Peritoneum (tissue), 1 donor: ENCODE measurements around a stretch of chr5.

- PRO-cap, result no peak
These were observed 25.6 kb downstream of the TRIO start for GRCh38 chr5:14168385-14169562.

GRCh38 chr5:14186081-14186507 is 43.0 kb downstream of the TRIO start:
- PRO-cap, result no peak

DNA sequence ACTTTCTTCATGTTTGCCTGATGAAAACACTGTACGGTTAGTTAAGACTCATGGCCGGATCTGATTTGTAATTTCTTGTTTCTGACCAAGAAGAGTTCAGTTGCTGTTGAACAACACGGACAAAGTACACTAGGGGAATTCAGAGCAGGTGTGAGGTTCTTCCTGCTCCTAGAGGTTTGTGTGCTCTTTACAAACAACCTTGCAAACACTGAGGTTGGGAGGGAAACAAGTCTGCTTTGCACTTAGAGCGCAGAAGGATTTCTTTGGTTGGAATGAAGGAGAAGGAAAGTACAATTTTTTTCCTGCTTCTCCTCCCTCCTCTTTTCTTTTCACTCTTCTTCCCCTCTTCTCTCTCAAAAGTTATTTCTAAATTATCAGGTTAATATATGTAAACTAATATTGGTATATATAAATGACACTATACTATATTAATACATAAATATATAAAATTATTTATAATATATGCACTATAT is 69.8 kb downstream of the TRIO start:
- PRO-cap, result no peak

DNA sequence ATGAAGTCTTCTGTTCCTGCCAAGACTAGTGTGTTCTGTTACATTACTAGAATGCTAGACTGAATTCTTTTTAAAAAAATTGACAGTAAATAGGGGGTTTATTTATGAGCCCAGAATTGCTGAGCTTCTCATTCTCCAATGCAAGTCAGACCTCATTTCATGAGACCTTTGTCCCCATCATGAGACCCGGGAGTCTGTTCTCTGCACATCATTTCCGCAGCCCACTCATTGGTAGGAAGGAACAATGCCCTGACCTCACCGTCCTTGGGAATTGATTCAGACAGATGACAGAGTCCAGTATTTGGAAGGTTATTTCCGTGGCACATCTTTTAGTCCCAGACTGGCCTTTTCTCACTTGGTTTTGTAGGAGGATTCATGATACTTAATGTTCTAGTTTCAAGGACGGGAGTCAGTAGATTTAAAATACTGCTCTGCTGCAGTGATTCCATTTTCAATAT is 173.7 kb upstream of the OTULINL start:
- PRO-cap, result no peak

DNA sequence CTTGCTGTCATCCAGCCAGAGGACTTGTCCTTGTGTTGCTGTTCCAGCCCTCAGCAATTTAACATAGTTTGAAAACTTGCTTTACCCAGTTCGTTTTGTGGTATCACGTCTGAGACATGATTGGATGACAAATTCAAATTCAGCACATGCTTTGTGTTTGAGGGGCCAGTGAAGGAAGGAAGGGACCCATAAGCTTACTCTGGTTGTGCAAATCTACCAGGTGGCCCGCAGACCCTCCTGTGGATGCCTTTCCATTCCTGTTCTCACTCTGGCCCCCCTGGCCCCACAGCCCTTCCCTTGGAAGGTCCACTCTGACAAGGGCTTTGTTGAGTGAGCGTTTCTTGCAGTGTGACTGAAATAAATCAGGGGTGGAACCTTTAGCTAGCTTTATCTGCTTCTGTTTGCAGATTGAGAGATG is 19.8 kb downstream of the OTULIN start:
- PRO-cap, result no peak

DNA sequence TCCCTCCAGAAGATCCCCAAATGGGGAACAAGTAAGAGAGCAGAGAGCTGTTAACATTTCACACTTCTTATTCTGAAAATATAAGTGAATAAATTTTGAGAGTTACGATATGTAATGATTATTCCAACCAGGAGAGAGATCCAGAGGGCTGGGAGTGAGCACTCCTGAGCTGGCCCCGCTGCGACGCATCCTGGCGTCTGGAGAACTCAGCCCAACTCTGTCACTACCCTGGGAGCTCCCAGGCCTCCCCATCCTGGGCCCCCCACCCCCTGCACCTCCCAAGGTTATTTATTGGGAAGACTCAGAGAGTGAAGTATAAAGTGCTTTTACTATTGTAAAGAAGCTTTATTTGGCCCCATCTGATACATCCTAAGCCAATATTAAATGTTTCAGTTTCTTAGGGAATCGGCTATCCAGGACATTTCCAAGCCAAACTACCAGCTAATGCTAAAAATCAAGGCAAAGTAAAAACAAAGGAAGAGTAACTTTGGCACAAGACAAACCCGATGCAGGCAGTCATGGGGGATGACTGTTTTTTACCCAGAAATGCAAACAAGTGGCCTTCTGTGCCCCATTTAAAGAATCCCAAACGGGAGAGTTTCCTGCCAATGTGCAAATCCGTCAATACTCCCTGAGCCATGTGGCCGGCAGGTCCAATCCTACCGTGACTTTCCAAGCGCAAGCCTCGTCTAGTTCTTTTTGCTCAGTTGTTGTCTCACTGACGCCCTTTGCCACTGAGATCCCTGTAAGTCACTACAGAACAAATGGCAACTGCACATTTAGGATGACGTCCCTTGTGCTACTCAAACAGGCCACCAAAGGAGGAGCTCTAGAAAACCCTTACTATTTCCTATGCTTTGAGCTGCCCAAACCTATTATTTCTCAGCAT is 43.1 kb downstream of the OTULIN start:
- PRO-cap, result no peak

DNA sequence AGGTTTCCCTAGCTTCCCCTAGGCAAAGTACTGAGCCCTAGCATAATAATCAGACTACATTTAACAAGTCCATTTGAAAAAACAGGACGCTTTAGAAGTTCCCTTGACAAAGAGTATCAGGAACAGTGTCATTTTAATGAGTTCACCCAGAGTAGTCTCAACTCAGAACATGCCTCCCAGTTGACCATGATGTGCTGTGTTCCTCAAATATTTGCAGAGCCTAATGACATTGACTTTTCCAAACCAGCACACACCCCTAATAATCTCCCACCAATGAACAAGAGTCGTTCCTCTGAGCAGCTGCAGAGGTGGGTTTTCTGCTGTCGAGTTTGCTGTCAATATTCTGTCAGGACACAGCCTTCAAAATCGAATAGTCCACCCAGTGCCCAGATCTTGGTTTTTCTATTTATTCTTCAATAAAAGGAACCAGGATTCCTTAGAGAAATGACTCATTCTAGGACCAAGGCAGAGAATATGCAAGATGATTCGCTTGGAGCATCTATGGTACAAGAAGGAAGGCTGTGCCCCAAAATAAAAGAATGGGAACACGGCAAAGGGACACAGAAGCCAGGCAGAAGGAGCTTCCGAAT is 57.6 kb downstream of the OTULIN start:
- PRO-cap, result no peak

DNA sequence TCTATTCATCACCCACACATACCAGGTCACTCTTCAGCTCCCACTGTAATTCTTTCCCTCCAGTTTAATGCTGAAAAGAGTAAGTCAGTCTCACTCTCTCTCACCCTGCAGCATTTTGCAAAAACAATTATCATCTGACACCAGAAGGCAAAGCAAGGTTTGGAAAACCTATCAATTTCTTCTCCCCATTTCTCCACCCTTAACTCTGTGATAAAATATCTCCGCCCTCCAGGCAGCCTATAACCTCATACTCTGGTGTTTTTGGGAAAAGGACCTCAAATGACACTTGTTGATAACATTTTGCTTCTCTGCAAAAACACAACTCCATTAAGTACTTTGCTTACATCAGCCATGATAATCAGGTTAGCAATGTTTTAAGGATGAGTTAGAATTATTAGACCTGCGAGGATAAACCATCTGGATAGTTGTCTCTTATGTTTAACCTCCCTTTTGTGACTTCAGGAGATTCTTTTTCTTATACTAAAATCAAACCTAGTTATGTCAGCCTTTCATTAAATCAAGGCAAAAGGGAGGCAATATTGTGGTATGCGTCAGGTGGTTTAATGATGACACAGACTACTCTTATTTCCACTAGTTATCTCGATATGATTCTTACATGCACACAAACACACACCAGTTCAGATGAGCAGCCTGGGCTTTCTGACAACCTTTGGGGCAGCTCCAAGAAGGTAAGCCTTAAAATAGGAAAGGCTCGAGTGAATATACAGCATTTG is 2.2 kb downstream of the ANKH start:
- PRO-cap, result no peak

DNA sequence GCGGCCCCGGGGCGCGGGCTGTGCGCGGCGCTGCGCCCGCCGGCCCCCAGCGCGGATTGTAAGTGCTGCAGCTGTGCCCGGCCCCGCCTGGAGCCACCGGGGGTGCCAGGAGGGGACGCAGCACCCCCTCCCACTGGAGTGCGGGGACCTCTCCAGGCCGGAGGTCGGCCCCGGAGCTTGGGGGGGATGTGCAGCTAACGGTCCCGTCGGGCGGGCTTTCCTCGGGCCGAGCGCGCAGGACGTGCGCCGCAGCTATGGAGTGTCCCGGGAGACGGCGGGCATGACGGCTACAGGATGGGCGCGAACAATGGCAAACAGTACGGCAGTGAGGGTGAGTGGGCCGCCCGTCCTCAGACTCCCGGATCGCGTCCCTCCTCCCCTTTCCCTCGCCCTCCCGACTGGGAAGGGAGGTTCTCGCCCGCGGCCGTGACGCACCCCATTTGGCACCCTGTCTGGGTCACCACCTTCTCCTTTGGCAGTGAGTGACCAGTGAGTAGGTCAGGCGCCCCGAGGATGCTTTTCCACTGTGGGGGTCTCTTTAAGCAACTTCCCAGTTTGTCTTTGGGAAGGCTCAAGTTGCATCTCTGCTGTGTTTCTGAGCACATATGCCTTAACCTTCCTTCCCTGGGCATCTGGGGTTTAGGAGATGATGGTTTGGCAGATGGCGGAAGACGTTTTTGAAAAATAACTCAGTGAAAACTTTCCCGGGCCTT is 559 bp downstream of the FBXL7 start:
- PRO-cap, result no peak

GRCh38 chr5:15794629-15795130 is 294.7 kb downstream of the FBXL7 start:
- PRO-cap, result no peak

DNA sequence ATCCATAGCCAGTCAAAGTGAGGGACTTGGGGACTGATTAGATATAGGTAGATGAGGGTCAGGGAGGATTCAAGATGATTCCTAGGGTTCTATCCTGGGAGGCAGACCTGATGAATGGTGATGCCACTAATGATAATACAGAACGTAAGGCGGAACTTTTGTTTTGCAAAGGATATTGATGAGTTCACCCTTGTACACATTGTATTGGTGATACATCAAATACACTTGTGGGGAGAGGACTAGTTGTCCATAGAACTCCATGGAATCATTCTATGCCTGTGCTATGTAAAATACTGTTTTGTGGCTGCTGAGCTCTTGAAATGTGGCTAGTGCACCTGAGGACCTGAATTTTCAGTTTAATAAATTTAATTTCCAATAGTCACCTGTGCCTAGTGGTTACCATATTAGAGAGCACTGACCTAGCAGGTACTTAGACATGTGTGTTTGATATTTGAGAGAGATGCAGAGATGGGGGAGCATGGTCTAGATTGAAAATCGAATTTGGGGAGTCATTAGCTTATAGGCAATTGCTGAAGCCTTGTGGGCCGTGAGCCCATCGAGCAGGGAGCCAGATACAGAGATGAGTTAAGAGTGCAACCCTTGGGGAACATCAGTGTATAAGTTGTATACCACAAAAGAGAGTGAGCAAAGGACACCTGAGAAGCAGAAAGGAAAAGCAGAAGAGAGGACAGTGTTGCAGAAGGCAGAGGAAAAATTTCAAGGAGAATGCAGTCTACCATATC is 263.5 kb downstream of the MARCHF11 start:
- PRO-cap, result no peak

DNA sequence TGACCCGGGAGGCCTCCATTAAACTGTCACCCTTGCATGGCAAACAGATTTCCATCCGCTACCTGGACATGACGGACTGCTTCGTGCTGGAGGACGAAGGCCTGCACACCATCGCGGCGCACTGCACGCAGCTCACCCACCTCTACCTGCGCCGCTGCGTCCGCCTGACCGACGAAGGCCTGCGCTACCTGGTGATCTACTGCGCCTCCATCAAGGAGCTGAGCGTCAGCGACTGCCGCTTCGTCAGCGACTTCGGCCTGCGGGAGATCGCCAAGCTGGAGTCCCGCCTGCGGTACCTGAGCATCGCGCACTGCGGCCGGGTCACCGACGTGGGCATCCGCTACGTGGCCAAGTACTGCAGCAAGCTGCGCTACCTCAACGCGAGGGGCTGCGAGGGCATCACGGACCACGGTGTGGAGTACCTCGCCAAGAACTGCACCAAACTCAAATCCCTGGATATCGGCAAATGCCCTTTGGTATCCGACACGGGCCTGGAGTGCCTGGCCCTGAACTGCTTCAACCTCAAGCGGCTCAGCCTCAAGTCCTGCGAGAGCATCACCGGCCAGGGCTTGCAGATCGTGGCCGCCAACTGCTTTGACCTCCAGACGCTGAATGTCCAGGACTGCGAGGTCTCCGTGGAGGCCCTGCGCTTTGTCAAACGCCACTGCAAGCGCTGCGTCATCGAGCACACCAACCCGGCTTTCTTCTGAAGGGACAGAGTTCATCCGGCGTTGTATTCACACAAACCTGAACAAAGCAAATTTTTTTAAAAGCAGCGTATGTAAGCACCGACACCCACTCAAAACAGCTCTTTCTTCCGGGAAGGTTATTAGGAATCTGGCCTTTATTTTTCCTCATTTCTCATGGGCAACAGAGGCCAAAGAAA is 242.9 kb downstream of the MARCHF11 start:
- PRO-cap, result no peak

- PRO-cap, result no peak
These were observed 50.6 kb downstream of the MARCHF11 start for GRCh38 chr5:16128968-16129411.

DNA sequence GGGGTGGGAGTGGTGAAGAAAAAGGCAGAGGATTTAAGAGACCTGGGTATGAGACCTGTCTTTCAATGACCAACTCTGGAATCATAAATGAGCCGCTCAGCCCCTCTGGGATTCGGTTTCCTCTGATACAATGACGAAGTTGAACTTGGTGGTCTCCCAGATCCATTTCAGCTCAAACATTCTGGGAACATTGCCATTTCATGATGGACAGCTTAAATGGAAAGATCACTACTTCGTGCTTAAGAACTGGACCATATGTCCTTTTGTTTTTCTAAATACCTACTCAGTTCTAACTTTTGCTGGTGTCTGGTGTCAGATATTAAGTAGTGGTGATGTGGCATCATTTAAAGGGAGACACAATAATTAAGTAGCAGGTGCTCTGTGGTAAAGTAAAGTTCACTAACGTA is 48.0 kb downstream of the MARCHF11 start:
- PRO-cap, result no peak

- PRO-cap, result no peak
These were observed 17.8 kb upstream of the ZNF622 start for GRCh38 chr5:16483311-16483849.

DNA sequence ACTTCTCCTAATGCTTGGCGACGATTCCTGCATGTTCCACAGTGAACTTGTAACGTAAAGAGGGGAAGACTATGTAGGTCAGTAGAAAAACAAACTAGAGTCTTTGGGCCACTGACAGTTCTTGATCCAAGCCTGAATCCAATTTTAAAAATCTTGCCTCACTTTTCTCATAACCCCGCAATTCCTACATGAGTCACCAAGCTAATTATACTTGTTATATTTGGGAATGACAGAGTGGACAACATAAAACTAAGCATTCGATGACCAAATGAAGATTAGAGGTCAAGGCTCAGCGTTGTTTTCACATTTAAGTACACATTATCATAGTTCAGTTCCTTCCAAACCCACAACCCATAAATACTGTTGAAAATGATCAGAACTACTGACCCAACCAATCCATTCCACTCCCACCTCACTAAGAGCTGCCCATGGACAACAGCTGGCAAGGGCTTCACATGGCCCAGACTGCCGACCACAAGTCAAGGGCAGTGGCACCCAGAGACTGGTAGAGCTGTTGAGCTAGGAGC is 64.3 kb downstream of the MYO10 start:
- PRO-cap, result no peak

GRCh38 chr5:16933972-16934363 is 2.1 kb downstream of the MYO10 start:
- PRO-cap, result no peak

DNA sequence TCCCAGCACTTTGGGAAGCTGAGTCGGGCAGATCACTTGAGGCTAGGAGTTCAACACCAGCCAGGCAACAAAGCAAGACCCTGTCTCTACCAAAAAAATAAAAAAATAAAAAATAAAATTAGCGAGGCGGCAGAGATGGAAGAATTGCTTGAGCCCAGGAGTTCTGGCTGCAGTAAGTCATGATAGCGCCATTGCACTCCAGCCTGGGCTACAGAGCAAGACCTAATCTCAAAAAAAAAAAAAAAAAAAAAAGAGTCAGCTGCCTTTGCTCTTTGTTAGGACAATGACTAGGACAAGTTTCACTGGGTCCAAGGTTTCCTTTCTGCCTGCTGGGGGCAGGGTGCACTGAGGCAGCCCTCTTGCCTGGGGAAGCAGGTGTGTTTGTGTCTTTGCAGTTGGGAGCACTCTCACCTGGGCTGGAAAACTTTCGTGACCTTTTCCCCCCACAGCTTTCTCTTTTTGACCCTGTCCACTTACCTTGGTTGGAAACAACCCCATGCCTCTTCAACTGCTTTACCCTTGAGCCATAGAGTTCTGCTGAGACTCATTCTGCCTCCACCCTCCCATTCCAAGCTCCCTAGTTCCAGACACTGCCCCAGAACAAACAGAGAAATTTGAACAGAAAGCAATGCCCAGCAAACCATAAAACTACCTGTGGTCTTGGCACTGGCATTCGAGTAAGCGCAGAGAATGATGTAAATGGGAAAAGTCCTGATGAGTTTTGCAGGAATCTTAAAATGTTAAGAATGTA is 16.9 kb upstream of the MYO10 start:
- PRO-cap, result no peak

GRCh38 chr5:17219089-17219532 is 1.7 kb downstream of the BASP1 start:
- PRO-cap, result no peak

- PRO-cap, result no peak
These were observed 60.1 kb downstream of the BASP1 start for GRCh38 chr5:17277584-17277943.